Skin of body (tissue), 2 donors: ENCODE measurements around a stretch of chr3.

GRCh38 chr3:194082489-194083368, 53.2 kb upstream of the HES1 start:
- RAMPAGE, long total RNA: no peak

DNA sequence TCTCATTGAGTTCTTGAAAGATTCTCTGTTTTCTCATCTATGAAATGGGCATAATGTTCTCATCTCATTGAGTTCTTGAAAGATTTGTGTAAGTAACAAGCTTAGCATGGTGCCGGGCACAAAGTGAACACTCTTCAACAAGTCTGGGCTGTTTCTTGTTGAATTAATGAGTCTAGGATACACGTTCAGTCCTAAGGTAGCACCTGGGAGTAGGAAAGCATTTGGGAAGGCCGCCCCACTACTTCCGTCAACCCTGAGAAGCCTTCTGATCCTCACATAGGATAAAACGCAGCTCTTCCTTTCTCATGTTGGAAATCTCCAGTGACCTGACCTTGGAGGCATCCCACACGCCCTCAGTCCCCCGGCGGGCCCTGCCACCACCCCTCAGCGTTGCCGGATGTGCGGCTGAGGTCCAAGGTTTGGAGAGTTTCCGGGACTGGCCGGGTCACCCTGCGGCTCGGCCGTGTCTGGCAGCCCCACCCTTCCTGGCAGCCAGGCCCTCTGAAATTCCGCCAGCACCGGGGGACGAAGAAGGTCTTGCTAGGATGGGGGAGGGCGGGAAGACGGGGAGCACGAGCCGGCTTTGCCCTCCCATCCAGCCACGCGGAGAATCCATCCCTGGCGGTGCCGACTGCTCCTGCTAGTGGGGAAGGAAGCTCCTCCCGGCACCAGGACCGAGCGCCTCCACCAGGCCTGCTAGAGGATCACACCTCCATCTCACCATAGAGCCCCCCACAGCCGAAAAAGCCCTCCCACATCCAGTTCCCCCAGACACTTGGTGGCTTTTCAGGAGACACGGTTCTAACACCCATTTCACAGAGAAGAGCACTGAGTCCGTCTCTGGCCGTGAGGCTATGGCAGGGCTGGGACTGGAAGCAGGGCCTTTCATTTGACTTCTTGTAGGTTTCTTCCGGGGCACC, 81.6 kb downstream of the CPN2 start:
- RAMPAGE, long total RNA: no peak

DNA sequence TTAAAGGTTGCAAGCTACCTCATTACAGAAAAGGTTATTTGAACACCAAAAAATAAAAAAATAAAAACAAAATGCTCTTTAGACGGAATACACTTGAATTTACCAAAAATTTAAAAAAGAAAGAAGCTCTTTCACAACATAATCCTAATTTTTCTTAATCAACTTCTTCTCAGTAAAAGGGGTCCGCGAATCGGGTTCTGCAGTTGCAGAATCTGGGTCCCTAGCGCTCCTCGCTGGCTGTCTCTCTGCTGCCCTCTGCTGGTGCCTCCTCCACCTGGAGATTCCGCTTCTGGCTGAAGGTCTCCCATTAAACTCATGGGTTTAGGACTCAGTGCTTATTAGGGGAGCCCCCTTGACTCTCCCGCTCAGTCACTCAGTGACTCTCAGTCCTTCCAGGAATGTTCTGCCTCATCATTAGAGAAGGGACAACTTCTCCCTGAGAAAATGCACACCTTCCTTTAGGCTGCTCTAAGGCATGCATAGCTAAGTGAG, 7.2 kb downstream of the CPN2 start:
- RAMPAGE, long total RNA: no peak

DNA sequence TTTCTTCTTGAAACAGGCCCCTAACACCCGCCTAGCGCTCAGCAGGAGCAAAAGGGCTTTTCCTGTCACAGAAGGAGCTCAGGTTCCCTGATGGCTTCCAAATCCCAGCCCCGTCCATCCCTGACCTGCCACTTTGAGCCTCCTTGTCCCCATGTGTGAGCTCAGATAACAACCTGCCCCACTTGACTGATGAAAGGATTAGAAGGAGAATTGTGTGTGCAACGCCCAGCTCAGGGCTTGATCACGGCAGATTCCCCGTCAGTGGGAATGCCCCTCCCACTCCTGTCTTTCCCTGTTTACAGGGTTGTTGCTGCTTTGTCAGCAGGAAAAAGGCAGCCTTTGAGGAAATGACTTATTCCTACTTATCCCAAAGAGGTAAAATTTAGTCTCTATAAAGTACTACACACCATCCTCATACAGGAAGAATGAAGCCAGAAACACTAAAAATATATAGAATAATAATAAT, 6.0 kb upstream of the LRRC15 start:
- RAMPAGE, long total RNA: no peak

GRCh38 chr3:194451582-194452256, 35.1 kb downstream of the ATP13A3 start:
- RAMPAGE, long total RNA: no peak

DNA sequence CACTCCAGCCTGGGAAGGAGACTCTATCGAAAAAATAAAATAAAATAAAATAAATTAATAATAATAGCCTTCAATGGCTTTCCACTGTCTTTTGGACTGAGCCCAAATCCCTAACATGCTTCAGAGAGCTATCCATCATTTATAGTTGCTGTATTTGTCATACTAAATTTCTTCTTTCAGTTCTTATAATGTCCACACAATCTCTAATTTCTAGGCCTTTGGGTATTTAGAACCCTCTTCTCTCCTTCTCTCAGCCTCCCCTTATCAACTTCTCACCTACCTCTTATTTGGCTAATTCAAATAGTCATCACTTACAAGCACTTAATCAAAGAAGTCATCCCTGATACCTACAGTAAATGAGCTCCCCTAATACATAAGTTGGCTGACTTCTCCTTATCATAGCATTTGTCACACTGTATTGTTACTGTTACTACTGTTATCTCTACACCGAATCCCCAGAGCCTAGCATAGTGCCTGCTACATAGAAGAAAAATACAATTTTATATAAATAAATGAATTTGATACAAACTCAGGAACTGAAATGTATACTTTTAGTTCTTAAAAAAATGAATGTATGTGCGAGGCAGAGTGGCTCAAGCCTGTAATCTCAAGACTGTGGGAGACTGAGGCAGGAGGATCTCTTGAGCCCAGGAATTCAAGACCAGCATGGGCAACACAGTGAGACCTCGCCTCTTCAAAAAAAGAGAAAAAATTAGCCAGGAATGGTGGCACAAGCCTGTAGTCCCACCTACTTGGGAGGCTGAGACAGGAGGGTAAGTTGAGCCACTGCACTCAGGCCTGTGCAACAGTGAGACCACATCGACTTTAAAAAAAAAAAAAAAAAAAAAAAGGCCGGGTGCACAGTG, 34.1 kb downstream of the ATP13A3 start:
- RAMPAGE, long total RNA: no peak

DNA sequence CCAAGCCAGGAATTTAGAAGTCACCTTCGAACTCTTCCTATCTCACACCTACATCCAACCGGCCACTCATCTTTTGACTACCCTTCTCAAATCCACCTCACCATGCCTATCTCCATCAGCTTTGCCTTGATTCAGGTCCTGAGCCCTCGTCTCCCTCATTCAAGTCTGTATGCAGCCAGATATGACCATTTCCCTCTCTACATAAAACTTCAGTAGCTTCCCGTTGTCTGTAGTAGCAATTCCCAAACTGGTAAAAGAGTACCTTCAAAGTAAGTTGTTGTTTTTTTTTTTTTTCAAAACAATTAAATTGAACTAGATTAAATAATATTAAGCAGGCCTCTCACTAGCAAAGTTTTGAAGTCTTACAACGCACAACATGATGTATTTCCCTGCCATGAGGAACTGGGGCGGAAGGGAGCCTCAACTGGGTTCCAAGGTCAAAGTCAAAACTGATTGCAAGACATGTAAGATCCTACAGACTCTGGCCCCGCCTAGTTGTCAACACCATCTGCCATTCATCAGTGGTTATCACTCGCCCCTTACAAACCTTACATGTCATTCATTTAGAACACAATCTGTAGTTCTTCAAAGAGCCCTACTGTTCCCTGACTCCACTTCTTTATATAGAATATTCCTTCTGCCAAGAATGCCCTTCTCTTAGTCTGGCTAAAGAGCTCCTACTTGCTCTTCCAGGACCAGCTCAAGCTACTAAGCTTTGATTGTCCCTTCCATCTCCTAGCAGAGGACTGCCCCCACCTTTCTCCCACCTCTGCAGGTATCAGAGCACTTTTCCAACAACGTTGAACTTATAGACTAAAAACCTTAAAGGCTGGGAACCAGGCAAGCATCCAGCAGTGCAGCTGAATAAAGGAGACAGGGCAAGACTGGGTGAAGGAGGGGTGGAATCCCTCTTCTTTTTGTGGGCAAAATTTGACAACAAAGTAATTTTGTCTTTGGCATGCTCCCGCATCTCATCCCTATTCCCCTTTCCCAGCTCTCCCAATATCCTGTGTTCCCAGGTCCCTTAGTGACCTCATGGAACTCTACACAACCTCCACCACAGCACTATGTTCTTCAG, 10.0 kb downstream of the ATP13A3 start:
- RAMPAGE, long total RNA: no peak

- RAMPAGE, long total RNA: no peak
Observed at GRCh38 chr3:194489756-194490417, 3.1 kb upstream of the ATP13A3 start.

- RAMPAGE, long total RNA: no peak
Observed at GRCh38 chr3:194522412-194523122, 35.8 kb upstream of the ATP13A3 start.

- RAMPAGE, long total RNA: no peak
Observed at GRCh38 chr3:194574841-194575514, 58.2 kb downstream of the TMEM44 start.

GRCh38 chr3:194630834-194631880, 2.1 kb downstream of the TMEM44 start:
- RAMPAGE, long total RNA: no peak

GRCh38 chr3:194682403-194683376, 3.0 kb upstream of the FAM43A start:
- RAMPAGE, long total RNA: no peak

GRCh38 chr3:195154263-195154797, 116.6 kb downstream of the XXYLT1 start:
- RAMPAGE, long total RNA: no peak

DNA sequence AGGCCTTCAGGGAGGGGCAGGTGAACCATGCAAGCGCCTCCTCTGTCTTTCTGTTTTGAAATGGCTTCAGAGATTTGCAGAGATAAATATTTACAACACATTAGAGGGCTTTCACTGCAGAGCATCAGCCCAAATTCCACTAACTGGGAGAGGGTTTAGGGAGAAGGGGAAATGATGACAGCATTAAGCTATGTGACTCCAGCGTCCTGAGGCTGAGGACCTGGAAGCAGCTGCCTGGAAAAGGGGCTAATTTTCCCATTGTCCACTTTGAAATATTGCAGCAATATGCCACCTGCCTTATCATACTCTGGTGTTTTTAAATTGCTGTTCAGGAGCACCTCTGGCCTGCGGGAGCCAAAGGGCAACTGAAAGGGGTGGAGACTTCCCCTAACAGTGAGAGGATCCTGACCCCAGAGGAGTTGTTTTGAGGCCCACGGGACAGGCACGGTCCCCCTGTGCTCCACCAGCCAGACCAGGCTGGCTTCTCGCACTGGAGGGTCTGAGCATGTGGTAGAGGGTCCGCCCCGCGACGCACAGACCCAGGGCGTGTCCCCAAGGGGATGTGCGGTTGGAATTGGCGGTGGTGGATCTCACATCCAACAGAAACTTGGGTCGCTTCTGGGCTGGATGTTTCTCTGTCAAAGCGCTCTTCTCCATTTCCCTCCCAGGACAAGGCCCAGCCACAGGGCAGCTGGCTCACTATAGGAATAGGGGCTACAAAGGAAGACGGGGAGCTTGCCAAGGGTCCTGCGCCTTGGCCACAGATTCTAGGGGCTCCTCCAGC, 110.5 kb downstream of the XXYLT1 start:
- RAMPAGE, long total RNA: no peak

DNA sequence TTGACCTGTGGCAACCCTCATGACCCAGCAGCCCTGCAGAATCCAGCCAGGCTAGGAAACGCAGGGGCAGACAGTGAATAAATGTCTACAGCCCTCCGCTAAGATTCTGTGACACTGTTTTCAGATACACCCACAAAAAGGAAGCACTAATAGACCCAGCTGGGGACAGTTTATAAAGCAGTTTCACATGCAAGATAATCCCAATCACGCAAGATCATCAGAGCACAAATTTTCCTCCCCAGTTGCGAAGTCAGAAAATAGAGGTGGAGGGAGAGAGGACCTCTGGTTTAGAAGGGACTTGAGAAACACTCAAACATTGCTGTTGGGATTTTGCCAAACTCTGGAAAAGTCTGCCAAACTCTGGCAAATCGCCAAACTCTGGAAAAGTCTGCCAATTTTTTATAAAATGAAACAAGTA, 66.2 kb downstream of the XXYLT1 start:
- RAMPAGE, long total RNA: no peak

DNA sequence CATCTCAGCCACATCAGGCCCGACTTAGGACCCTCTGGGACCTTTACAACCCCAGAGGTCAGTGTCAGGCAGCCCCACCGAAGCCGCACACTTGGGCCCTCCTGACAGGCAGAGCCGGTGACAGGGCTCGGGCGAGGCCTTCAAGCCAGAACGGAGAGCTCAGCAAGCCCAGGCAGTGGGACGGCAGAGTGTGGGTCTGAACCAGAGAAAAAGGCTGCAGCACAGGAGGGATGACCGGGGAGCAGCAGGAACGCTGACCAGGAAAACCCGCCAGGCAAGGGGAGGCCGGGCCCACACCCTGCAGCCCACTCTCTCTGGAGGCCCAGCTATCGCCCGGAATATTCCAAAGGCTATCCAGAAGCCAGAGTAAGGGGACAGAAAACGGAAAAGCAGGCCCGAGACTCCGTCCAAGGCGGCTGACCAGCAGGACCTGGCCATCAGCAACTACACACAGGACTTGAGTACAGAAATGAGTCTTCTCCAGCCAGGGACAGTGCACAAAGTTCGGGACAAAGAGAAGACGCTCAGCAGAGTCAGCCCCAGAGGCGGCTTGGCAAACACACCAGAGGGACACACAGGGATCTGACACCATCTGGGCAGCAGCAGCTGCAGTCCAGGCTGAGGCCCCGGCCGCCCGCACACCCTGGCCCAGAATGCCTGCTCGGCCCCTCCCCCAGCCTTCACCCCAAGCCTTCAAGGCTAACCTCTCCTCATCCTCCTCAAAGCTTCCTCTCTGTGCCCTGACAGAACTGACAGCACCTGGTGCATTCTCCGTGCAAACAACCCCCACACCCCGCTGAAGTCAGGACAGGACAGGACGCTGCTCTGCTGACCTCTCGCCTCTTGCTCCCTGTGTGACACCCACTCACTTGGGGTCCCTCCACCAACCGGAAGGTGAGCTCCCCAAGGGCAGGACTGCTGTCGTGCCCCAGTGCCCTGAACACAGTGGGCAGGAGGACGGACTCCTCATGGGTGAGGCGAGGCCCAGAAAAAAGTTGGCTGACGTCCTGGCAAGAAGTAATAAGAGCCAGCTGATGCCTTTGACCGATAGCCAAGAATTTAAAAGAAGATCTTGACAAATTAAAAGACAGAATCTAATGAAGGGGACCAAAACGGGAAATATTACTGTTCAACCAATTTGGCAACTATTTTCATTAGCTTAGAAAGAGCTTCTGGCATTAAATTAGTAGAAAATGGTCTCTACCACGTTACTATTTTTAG, 61.1 kb downstream of the XXYLT1 start:
- RAMPAGE, long total RNA: no peak

GRCh38 chr3:195259425-195260550, 11.2 kb downstream of the XXYLT1 start:
- RAMPAGE, long total RNA: no peak

DNA sequence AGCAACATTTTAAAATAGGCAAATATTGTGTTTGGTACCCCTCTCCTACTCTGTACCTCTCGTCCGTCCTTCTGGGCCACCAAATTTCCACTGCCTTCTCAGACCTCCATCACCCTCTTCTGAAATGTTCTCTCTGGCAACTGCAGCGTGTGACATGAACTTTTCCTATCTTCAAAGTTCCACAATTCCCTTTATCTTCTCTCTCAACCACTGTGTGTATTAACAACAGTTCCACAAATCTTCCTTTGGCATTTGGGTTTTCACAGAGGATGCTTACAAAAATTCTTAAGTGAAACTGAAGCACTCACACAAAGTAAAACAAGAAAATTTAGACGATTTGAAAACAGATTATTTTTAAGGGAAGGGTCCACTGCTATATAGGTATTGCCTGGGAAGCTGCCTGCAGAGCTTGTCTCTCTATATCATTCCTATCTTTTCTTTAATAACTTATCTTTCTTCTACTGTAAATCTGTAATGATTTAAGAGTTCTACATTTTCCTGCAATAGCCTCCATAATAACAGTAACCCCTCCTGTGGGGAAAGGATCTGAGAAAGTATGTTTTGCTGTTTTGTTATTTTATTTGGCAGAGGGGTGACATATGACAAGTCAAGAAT, 15.6 kb upstream of the XXYLT1 start:
- RAMPAGE, long total RNA: no peak

DNA sequence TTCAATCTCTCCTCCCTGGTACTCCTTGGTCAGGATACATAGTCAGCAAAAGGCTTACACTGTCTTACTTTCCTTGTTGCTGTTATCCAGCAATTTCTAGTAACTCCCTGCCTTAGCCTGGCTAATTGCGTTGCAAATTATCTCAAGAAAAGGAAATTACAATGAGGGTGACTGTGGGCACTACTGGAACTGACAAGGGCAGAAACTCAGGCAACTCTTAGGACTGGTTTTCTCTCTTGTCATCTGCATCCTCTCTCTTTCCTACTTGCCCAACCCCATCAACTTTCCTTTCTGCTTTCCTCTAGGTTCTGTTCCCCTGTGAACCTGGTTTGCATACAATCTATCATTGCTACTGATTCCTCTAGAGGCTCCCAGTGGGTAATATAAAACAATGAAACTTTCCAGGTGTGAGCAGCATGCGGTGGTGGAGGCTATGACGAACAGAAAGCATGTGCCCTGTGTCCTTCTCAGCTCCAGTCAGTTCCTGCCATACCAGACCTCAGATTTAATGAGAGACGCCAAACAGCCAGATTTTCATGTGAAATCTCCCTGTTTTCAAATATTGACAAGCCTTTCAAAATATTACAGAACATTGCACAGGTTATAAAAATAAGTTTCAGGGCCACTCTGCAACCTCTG, 3.4 kb upstream of the ACAP2 start:
- RAMPAGE, long total RNA: no peak

DNA sequence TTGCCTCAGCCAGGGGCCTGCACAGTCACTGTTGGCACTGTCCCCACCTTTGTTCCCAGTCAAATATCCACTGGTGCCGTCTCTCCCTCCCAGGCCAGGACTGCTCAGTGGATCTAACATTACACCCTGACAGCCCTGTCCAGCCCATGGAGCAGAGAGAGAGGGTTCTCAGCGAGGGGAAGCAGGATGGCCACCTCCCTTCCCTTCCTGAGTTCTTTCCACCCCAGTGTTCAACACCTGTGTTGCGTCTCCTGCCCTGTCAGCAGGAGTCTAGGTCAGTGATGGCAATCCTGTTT, 1.6 kb upstream of the PPP1R2 start:
- RAMPAGE, long total RNA: no peak